A673 (cell line): ENCODE measurements around the genes SYNPO and MYOZ3.

DNA sequence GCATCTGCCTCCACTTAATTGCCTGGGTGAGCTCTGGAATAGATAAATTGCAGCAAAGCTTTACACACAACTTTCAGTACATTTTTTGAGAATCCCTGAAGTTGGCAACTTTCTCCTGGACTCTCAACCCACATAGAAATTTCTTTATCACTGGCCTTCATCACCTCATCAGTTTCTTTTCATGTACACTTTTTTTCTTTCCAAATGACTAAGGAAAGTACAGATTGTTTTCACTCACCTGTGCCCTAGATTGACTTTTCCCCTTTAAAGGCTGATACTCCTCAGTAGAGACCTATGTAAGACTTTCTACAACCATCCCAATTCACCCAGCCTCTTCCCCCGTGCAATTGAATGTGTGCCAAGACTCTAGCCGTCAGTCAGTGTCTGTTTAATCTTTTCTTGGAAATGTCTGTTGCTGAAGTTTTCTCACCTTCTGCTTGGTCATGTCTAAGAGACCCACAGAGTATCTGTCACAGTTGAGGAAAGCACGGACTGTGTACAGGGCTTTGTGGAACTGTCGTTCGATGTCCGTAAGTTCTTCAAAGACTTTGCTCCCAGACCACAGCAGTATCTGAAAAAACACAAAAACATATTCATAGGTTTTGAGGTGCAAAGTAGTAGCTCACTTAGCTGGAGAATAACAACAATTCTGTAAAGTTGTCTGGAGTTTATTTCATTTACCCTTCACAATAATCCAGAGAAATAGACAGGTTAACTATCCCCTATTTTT, 13.8 kb downstream of the PDE6A start:
- PRO-cap = no peak

GRCh38 chr5:149957958-149958348, 2.6 kb upstream of the SLC26A2 start:
- PRO-cap = no peak

DNA sequence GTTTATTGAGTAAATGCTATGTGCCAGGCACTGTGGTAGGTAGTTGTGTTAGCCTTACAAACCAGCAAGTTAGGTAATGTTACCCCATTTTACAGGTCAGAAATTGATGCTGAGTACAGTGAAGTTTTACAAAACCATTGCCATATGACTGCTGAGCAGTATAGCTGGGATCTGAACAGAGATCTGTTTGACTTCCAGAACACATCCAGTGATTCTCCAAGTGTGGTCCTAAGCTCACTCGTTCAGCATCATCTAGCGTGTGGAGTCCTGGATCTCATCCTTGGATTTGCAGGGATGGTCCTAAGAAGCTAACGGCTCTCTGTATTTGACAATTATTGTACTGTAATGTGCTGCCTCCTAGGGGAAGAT, 1.3 kb downstream of the SLC26A2 start:
- PRO-cap = no peak

DNA sequence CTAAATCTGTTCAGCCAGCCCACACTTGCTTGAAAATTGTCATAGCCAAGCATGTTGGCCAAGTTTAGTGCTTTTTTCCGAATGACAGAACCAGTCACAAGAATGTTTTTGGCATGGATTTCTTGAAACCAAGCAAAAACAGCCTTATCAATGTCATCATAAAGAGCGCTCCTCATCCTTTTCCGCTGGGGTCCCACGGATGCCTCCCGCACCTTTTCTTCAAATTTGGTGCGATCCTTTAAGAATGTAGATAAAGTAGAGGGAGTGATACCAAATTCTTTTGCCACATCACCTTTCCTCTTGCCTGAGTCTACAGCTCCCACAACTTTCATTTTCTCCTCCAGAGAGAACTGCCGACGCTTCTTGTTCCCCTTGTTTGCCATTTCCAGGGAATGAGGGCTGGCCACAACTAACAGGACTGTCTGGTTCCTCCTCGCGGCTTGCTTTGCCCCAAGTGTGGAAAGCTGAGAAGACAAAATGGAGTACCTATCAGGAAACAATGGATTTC, 4.4 kb downstream of the TIGD6 start:
- PRO-cap = no peak

DNA sequence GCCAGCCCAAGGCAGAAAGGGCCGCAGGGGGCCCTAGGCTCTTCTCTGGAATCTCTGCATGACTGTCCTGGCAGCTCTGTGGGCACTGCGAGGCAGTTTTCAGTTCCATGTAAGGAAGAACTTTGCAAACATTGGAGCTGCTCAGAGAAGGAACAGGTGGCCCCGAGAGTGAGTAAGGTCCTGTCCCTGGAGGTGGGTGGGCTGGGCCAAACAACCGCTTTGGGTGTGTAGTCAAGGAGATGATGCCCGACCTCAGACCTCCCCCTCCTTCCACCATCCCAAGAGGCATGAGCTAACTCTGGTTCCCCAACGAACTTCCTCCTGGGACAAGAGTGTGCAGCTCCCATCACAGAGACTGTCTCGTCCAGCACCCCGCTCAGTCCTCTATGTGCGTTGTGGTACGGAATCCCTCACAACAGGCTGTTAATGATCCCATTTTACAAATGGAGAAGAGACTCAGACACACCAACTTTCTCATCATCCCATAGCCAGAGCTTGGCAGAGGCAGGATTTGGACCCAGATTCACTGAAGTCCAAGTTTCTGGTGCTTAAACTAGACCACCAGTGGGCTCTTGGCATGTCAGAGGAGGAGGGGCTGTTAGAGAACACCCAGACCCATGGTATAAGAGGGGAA, 20.4 kb downstream of the CSF1R start:
- PRO-cap = no peak

DNA sequence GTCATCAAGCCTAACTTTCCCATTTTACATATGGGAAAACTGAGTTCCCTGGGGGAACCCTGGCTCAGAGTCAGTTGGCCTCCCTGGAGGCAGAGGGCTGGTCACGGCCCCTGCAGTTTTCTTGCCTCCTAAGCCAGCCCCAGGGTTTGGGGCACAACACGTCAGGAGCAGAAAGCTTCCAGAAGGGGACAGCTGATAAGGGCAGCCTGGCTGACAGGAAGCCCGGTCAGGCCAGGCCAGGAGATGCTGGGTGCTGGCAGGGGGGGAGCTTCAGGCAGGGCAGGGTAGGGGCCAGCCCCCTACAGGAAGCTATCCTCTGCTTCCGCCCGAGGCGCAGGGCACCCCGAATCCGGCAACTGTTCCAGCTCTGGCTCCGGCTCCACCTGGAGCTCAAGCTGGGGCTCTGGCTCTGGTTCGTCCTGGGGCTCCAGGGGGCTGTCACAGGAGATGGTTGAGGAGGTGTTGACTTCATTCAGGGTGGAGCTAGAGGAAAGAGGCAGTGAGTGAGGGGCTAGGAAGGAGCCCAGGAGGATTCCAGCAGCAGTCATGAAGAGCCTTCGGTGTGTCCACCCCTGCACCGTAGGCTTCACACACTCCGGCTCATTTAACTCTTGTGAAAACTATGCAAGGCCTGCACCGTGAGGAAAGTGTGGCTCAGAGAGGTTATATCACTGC, 29.2 kb upstream of the CSF1R start:
- PRO-cap = no peak

- PRO-cap = no peak
Observed at GRCh38 chr5:150291428-150291839, 1.9 kb upstream of the CAMK2A start.

GRCh38 chr5:150299355-150299907, 3.3 kb downstream of the ARSI start:
- PRO-cap = unidirectional peak, plus-strand start at chr5:150299616

DNA sequence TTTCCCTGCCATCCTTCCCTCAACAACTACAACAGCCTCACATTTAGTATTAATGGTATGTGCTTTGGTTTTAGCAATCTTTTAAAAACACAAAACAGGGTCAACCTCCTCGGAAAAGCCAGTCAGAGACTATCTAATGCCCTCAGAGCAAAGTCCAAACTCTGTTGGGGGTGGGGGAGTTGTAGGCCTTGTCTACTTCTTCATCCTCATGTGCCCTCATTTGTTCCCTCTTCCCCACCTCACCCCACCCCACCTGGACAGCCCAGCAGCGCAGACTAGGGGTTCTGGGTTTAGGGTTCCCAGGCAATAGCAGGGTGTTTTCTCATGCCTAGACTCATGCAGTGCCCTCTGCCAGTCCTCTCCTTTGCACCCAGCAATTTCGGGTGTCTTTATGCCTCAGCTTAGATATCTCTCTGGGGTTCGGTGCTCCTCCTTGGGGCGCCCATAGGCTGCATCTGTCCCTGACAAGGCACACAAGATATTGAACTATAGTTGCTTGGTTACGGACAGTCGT, 816 bp upstream of the TCOF1 start:
- PRO-cap = no peak

- PRO-cap = no peak
Observed at GRCh38 chr5:150399543-150400465, 12.9 kb downstream of the CD74 start.

DNA sequence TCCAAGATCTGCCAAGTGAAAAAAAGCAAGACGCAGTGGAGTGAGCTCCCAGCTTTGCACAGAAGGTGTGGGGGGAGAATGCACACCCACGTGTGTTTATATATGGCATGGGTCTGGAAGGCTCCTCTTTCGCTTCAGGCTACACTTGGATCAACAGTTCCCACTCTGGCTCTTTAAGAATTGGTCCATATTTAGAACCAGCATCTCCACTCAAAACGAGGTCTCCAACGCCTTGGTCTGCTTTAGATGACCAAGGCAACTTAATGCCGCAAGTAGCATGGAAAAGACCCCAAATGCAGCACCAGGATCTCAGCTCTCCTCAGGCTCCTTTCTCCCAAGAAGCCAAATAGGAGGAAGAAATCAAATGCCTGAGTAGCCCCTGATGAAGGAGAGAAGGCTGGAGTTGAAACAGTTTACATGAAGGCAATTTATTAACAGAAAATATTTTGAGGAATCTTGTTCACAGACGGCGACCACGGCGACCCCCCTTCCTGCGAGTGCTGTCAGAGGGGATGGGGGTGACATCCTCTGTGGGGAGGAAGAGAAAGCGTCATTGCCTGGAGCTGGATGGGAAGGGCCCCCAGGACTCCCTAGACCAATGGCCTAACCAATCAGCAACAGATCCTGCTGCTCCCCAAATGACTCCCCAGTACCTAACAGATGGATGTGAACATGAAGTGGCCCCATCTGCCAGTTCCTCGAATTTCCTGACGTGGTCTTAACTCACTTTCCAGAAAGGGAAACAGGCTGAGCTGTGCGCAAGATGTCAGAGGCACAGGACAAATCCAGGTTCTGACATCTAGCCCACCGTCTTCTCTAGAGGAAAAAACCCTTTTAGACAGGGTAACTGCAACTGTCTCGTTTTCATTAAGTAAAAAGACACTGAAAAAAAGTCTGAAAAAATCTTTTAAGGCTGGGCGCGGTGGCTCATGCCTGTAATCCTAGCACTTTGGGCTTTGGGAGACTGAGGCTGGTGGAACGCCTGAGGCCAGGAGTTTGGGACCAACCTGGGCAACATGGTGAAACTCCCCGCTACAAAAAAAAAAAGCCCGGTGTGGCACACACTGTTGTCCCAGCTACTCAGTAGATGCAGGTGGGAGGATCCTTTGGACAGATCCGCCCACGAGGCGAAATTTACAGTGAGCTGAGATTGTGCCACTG, 5.3 kb downstream of the RPS14 start:
- PRO-cap = no peak

DNA sequence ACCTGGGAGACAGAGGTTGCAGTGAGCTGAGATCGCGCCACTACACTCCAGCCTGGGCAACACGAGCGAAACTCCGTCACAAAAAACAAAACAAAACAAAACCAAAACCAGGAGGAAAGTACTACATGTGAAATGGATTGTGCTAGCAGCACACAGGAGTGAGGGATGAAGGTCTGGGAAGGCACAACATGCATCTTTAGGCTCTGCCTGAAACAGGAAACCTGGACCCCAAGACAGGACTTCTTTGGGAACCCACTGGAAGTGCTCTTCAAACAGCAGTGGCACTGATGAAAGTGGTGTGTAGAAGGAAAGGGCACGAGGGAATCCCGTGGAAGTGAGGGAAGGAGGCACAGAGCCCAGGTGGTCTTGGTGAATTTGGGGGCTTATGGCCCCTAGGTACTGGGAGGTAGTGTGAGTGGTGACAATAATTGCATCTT, 27.2 kb upstream of the RPS14 start:
- PRO-cap = no peak

- PRO-cap = no peak
Observed at GRCh38 chr5:150489451-150489809, 18.5 kb upstream of the NDST1 start.

DNA sequence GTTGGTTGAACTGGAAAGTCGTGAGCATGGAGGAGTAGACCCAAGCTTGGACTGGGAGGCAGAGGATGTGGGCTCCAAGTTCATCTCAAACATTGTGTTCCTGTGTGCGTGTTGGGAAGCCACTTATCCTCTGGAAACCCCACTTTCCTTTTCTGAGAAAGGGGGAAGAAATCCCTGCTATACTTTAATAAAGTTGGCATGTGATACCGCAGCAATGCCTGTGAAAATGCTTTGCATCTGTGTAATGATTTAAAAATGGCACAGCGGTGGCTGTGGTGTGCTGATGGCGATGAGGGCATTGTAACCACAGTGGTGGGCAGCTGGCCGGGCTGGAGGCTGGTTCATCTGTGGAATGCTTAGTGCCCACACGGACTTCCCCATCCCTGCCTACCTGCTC, 3.1 kb upstream of the NDST1 start:
- PRO-cap = no peak

DNA sequence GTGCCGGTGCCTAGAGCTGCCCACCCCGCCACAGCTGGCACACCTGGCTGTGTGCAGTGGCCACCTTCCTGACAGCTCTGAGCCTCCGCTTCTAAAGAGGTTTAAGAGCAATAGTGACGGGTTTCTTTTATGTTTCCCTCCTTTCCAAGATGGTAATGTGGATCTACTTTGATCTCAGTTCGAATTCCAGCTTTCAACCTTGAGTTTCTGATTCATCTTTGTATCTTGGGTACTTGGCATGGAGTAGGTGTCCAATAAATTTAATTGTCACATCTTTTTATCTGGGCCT, 60.2 kb upstream of the SYNPO start:
- PRO-cap = no peak

DNA sequence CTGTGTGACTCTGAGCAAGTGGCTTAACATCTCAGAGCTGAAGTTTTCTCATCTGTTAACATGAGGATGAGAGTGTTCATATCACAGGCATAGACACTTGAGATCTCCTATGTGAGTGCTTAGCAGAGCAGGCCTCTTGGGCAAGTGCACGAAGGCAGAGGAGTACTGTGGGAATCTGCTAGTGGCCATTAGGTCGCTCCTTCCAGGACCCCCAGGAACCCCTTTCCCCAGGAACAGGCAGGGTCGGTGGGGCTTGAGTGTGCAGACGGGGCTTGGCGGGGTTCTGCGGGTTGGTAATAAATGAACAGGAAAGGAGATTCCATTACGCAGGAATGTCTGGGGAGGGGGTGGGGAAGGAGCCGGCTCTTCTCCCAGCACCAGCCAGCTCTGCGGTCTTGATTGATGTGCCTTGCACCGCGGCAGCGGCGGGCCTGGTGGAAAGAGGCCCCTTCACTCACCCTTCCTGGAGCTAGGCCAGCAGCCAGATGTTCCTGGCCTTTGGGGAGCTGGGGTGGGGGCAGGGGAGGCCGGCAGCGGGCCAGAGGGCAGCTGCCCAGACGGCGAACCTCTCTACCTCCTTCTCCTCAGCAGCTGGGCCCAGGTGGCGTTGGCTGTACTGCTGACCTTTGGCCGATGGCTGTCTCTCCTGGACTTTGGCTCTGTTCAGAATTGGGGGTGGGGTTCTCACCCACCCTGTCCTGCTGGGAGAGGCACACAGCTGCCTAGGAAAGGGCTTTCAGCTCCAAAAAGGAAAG, 58.3 kb upstream of the SYNPO start:
- PRO-cap = no peak

- PRO-cap = no peak
Observed at GRCh38 chr5:150591021-150591413, 49.4 kb upstream of the SYNPO start.

DNA sequence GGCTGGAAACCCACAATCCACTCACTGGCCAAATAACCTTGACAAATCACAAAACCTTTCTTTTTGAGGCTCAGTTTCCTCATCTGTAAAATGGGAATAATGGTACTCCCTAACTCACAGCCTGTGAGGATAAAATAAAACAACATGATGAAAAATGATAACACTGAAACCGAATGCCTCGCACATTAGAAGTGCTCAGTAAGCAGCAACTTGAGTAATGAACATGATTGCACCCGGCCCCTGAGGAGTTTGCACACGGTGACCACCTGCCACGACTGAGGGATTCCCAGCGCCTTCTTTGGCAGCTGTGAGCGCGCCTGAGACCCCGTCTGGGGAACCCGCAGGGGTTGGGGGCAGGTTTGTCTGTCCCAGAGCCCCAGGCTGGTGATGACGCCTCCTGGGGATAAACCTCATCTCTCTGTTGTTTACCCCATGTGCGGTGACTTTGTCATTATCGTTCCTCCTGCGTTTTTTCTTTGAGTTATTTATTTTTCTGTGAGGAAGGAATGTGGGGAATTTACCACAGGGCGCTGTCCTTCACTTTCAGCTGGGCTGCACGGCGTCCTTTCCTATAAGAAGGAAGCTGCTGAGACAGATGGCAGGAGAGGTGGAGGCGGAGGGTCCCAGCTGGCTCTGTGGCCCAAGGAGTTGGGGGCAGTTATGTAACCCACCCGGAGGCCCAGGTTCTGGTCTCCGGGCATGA, 3.1 kb upstream of the SYNPO start:
- PRO-cap = no peak

DNA sequence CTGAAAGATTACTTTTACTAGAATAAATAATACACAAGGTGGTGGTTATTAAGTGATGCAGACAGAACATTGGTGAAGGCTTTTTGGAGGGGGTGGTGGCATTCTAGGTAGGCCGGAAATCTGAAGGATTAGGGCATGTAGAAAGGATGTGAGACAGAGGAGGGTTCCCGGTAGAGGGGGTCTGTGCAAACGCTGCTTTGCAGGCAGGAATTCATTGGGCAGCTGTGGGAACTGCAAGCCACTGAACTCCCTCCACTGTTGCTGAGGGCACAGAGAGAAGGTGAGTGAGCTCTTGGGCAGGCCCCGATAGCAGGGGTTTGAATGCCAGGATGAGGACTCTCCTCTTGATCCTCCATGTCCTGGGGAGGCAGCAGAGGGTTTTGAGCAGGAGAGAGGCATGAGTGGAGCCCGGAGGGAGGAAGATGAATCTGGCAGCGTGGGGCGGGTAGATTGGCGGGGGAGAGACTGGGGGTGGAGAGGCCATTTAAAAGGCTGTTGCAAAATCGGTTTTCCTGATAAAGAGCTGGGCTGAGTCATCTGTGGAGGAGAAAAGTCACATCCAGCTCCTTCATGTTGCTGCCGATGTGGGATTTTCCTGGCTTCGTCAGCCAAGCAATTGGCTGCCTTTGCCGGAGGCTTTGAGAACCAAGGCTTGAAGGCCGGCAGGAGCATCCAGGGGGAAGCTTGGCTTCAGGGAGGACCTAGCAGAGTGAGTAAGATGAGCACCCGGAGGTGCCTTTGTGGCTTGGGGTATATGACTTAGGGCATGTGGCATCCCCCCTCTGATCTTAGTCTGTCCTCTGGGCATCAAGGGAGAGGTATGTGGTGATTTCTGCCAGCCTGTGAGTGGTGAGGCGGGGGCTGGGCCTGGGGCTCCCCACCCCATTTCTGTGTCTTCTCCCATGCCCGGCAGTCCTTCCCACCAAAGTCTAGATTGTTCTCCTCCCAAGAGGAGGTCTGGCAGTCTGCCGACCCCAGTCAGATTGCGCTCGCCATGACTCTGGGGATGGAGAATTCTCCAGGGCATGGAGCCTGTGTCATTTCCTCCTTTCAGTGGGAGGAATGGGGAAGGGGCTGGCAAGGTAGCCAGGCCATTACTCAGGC, at the start of gene SYNPO:
TSS of gene SYNPO (plus strand) at position 515 of the 1,104 bp plus-strand sequence.
- PRO-cap = unidirectional peak, plus-strand start at position 258 of the sequence; bidirectional peak, plus-strand start at position 515 of the sequence, minus-strand start at position 468 of the sequence; unidirectional peak, minus-strand start at position 711 of the sequence

GRCh38 chr5:150660423-150661392, at the start of gene MYOZ3:
Gene MYOZ3, plus strand, starts transcription at chr5:150661251.
- PRO-cap = no peak